Hematopoietic multipotent progenitor cell (in vitro differentiated cells): ENCODE measurements around the genes PRPF38B and STXBP3.

DNA sequence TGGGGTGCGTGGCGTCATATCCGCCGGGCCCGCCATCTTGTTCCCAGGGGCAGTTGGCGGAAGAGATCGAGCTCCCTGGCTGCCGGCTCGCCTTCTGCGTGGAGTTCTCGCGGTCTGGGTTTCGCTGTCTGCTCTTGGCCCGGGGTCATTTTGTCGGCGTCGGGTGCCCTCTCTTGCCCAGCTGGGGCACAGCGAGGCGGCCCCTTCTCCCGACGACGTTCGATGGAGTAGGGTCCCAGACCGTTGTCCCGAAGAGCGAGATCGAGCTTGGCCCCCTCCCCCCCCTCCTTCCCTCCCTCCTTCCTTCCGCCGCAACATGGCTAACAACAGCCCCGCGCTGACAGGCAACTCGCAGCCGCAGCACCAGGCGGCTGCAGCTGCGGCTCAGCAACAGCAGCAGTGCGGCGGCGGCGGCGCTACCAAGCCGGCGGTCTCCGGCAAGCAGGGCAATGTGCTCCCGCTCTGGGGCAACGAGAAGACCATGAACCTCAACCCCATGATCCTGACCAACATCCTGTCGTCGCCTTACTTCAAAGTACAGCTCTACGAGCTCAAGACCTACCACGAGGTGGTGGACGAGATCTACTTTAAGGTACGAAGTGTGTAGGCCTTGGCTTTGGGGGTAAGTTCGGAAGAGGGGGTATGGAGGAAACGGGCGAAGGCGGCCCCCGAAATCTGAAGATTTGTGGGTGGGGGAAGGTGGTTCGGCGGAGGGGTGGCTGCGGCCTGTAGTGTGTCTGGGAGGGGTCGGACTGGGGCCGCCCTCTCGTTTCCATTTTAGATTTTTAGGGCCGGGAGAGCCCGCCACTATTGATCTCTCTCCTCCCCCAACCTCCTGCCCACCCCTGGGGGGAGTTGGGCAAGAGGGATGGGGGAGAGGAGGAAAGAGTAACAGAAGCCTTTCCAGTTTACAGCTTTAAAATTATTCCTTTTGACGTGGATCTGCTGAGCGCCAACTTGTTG lies at the start of gene PRPF38B:
PRPF38B (plus strand) TSS at position 35 of the 963 bp plus-strand sequence.
- CAGE, long polyA plus RNA = start-site peak on the plus strand centred at position 49 of the sequence, 34 bp wide, 405 reads; start-site peak on the plus strand centred at position 319 of the sequence, 67 bp wide, 248 reads

- CAGE, long polyA plus RNA = no peak
These were observed at the start of gene STXBP3 for GRCh38 chr1:108746136-108746864. Gene STXBP3, plus strand, starts transcription at chr1:108746674.

- CAGE, long polyA plus RNA = no peak
These were observed 42.2 kb downstream of the AKNAD1 start for GRCh38 chr1:108814756-108815081.

- CAGE, long polyA plus RNA = no peak
These were observed 28.4 kb downstream of the AKNAD1 start for GRCh38 chr1:108828295-108829047.

GRCh38 chr1:108943209-108944171 lies 19.8 kb downstream of the CLCC1 start:
- CAGE, long polyA plus RNA = no peak

DNA sequence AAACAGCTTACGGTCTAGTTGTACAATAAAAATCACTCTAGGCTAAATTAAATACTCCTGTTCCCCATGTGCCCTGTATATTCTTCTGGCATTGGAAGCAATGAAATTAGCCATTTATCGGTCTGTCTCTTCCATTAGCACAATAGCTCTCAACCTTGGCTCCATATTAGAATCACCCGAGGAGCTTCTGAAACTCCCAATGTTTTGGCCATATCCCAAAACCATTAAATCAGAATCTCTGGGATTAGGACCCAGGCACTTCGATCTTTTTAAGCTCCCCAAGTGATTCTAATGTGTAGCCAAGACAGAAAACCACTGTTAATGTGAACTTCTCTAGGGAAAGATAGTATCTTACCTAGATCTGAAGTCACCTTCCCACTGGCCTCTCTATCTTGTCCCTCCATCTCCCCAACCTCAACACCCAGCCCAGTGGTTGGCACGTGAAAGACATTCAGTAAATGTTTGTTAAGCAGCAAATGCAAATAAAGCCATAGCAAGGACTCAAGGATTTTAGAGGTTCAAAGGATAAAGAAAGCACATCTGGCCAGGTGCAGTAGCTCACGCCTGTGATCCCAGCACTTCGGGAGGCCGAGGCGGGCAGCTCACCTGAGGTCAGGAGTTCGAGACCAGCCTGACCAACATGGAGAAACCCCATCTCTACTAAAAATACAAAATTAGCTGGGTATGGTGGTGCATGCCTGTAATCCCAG lies 9.9 kb downstream of the CLCC1 start:
- CAGE, long polyA plus RNA = no peak

GRCh38 chr1:109115940-109116332 lies 2.0 kb downstream of the ELAPOR1 start:
- CAGE, long polyA plus RNA = no peak

- CAGE, long polyA plus RNA = no peak
These were observed 2.5 kb downstream of the ELAPOR1 start for GRCh38 chr1:109116333-109116802.

DNA sequence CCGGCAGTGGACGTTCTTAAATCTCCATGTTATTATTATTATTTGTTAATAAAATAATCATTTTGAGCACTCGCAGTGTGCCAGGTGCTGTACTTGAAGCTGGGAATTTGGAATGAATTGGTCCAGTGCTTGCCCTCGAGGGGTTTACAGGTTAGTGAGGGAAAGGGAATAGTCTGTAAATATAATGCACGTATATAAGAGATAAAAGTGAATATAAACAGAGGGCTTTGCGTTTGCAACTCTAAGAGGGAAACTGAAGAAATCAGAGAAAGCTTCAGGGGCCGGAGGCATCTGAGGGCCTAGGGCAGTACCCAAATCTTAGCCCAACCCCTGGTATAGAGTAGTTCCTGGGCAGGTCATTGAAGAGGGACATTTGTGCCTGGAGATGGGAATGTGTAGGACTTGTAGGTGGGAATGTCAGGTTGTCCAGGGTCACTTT lies 17.6 kb downstream of the ELAPOR1 start:
- CAGE, long polyA plus RNA = no peak

- CAGE, long polyA plus RNA = no peak
These were observed 21.0 kb downstream of the ELAPOR1 start for GRCh38 chr1:109134955-109135222.

DNA sequence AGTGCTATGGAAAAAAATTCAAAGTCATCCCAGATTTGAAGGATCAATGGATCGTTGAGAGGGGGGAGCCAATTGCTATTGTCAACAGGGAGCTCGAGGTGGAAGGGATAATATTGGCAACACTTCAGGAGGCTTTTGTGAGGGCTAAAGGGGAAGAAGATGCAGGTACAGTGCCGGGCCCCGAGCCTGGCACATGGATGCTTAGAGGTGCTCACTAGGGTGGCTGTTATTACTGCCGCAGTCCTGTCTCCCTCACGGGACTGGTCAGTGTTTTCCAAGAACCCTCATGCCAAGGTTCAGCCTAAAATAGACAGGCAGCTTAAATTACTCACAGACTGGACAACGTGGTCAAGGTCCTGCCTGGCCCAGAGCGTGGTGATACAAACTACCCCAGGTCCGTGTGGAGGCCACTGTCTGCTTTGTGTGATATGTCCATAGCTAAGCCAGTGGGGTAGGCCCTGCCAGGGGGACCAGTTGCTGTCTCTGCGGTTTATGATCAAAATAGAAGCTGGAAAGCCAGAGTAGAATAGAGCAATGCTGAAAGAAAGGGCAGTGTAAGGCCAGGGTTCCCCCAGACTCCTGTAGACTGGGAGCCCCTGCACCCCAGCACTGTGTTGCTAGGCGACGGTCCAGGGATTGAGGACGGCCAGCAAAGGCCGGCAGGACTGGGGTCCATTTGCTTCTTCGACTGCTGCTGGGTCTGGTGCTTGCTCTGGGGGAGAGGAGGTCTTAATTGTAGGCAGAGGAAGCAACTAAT lies 36.0 kb downstream of the ELAPOR1 start:
- CAGE, long polyA plus RNA = no peak

DNA sequence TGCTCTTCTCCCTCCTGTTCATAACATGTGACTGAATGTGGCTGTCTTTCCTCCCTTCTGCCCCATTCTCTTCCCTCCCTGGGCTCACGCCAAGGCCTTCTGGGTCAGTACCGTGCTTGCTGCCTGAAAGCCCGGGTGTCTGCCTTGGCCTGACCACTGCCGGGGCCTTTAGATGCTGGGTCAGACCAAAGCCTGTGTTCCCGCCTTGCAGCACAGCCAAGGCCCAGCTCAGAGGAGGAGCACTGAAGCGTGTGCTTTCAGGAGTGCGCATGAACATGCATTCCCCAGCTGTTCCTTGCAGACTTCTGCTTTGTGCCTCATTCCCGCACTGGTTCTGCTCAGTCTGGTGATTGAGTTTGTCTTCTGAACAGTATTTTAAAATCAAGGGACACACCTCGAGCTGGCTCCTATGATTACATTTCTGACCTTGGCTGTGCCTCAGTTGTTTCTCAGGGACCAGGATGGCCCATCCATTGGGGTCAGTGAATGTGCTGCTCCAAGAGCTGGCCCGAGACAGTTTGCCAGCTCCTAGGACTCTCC lies 26.9 kb upstream of the SARS1 start:
- CAGE, long polyA plus RNA = no peak

GRCh38 chr1:109235905-109236679 lies 13.2 kb upstream of the CELSR2 start:
- CAGE, long polyA plus RNA = no peak

DNA sequence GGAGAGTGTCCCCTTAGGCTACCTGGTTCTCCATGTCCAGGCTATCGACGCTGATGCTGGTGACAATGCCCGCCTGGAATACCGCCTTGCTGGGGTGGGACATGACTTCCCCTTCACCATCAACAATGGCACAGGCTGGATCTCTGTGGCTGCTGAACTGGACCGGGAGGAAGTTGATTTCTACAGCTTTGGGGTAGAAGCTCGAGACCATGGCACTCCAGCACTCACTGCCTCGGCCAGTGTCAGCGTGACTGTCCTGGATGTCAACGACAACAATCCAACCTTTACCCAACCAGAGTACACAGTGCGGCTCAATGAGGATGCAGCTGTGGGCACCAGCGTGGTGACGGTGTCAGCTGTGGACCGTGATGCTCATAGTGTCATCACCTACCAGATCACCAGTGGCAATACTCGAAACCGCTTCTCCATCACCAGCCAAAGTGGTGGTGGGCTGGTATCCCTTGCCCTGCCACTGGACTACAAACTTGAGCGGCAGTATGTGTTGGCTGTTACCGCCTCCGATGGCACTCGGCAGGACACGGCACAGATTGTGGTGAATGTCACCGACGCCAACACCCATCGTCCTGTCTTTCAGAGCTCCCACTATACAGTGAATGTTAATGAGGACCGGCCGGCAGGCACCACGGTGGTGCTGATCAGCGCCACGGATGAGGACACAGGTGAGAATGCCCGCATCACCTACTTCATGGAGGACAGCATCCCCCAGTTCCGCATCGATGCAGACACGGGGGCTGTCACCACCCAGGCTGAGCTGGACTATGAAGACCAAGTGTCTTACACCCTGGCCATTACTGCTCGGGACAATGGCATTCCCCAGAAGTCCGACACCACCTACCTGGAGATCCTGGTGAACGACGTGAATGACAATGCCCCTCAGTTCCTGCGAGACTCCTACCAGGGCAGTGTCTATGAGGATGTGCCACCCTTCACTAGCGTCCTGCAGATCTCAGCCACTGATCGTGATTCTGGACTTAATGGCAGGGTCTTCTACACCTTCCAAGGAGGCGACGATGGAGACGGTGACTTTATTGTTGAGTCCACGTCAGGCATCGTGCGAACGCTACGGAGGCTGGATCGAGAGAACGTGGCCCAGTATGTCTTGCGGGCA lies 2.6 kb downstream of the CELSR2 start:
- CAGE, long polyA plus RNA = no peak

- CAGE, long polyA plus RNA = no peak
These were observed 4.2 kb downstream of the CELSR2 start for GRCh38 chr1:109253349-109254164.

GRCh38 chr1:109269726-109270366 lies 13.1 kb downstream of the PSRC1 start:
- CAGE, long polyA plus RNA = no peak

DNA sequence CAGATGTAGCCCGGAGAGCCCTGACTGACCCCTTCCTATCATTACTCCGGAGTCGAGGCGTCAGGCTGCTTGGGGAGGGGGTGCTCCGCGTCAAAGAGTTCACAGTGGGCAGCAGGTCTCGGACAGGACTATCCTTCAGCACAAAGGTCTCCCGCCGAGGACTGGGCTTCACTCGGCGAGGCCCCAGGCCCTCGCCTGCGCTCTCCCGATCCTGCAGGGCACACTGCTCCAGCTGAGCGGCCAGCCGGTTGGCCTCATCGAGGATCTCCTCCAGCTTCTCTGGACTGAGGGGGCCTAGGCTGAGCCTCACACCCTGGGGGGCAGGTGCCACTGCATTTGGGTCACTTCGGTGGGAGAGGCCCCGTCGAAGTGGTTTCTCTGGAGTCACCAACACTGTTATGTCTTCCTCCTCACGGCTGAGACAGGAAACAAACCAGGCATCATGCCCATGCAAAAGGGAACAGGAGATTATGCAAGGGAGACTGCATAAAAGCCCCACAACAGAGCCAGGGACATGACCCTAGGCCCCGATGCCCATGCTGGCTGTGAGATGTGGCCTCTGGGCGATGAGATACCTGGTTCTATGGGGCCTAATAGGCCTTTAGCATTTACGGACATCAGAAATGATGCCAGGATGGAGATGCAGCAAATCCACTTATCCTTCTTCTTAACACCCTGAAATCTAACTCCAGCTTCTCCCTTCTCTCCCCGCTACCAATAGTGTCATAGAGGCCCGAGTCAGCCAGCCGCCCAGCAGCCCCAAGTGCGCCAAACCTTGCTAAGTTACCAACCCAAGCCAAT lies 1.1 kb downstream of the PSRC1 start:
- CAGE, long polyA plus RNA = no peak

DNA sequence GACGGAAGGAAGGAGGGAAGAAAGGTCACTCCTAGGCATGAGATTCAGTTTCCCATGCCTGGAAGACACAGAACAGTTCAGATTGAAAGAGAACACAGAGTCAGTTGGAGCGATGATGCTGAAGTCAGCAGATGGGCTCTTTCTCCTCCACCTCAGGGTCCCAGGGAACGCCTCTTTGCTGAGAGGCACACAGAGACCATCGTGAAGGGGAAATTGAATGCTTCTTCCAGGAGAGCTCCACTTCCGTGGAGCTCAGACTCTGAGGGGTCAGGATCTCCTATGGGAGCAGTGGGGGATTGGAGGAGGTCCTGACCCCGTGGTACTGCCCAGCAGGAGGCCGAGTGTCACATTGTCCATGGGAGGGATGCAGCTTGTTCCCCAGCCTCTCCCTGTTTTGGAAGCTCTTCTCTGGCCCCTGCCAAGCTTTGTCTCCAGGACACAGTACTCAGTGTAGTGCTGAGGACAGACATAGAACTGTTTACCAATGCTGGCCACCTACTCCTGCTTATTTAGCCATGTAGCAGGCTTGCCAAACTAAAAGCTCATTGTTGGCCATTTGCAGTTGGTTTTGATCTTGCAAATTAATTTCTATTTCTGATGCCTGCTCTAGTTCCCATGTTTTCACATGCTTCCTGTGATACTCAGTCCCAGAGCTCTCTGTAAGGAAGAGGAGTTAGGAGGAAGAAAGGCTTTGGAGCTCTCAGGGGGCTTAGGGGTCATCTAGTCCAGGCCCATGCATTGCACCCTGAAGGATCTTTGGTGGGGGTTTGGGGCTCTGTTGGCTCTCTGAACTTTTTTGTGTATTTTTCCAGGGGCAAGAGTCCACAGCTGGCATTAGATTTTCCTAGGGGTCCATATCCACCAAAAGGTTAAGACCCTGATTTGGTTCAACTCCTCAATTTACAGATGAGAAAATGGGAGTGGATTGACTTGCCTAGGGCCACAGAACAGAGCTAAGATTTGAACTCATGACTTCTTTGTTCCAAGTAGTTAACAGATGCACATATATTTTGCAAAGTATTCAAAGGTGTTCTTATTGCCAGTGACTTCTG lies 2.2 kb downstream of the MYBPHL start:
- CAGE, long polyA plus RNA = no peak

DNA sequence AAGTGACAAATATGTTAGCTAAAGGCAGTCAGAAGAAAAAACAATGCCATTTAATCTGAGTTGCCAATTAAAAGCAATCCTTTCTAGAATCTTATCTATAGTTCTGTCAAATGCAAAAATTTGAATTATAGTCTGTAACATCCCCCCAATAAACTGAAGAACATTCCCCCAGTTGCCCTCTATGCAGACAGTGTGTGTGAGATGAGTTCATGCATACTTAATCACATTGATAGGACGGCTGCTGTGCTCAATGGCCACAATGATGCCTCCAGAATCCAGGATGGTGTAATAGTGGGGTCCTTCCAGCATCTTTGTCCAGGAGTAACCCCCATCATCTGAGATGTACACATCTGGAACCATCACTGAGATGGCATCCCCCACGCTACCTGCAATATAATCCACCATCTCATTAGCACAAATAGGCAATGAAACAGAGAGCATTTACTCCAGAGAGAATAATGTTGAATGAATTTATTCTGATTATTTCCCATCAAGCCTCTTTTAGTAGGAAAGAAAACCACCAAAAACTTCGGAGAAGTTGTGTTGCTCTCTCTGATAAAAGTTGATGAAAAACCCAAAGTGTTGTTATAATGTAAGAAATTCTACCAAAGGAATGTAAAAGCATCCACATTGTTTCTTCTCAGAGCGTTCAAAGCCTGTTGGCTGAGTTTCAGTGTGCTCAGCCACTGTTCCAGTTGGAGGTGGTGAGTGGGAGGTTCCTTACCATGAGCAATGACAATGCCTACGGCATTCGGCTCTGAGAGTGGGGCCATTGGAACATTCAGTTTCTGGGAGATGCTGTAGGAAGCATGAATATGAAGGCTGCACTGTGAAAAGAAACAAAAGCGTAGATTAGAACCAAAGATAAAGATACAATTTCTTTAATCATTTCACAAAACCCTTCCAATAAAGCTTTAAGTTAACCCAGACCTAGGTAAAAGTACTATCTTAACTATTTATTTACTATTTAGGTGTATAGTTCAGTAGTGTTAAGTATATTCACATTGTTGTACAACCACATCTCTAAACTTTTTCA lies 20.3 kb upstream of the MYBPHL start:
- CAGE, long polyA plus RNA = no peak

DNA sequence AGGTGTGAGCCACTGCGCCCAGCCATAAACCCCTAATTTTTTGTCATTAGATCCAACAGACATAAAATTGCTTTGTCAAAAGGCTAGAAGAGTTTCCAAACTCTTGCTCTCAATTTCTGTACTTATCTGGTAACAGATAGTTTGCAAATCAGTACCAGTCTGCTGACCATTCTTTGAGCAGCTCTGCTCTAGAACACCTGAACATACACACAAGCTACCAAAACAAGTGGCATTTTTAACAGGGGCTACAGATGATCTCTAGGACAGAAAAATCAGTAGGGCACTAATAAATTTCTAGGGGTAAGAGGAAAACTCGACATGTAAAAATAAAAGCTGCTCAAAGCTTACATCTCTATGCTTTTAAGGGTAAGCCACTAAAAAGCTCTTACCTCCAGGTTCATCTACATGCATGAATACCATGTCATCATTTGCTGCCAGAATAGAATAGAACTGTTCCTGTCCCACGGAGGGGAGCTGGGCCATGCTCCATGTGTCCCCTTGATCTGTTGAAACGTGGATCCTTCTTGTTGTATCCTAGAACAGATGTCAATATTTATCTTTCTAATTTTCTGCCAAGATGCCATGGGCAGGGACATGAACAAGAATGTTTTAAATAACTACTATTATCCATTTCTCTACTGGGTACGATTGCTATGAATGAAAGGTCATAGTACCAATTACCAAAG lies 35.0 kb upstream of the MYBPHL start:
- CAGE, long polyA plus RNA = no peak